Osteoblast (primary cell): ENCODE measurements around a stretch of chr2.

- CAGE, long polyA plus RNA, result no peak
- RRBS, result no CpG with 5 or more reads among the region's 7 CpGs
Measured at GRCh38 chr2:216078491-216079242, 2.9 kb downstream of the PECR start.

DNA sequence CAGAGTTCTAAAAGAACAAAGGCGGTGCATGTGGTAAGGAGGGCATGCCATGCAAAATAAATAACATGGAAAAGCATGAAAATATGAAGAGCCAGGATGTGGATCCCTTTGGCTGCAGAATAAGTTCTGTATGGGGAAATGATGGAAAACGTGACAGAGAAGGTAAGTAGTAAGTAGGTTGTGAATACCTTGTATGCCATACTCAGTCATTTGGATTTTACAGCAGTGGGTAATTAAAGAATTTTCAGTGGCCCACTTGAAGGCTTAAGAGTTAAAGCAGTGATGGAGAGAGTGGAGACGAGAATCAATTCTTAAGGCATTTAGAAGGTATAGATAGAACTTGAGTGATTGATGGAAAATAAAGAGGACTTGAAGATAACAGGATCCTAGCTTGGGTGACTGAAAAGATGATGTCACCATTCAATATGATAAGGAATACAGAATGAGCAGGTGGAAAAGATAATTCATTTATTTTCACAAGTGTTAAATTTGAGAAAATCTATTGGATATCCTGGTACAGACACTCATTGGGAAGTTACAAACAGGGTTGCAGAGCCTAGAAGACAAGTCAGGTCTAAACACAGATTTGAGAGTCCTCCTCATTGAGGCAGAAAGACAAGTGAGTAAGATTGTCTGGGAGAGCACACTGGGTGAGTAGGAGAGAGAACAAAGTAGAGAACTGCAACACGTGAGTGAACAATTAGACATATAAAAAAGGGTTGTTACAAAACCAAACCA is 35.2 kb downstream of the XRCC5 start:
- CAGE, long polyA plus RNA, result no peak
- RRBS, result no CpG with 5 or more reads among the region's 4 CpGs

GRCh38 chr2:216372709-216373362 is 553 bp upstream of the MARCHF4 start:
- CAGE, long polyA plus RNA, result no peak
- RRBS, result no CpG with 5 or more reads among the region's 6 CpGs

DNA sequence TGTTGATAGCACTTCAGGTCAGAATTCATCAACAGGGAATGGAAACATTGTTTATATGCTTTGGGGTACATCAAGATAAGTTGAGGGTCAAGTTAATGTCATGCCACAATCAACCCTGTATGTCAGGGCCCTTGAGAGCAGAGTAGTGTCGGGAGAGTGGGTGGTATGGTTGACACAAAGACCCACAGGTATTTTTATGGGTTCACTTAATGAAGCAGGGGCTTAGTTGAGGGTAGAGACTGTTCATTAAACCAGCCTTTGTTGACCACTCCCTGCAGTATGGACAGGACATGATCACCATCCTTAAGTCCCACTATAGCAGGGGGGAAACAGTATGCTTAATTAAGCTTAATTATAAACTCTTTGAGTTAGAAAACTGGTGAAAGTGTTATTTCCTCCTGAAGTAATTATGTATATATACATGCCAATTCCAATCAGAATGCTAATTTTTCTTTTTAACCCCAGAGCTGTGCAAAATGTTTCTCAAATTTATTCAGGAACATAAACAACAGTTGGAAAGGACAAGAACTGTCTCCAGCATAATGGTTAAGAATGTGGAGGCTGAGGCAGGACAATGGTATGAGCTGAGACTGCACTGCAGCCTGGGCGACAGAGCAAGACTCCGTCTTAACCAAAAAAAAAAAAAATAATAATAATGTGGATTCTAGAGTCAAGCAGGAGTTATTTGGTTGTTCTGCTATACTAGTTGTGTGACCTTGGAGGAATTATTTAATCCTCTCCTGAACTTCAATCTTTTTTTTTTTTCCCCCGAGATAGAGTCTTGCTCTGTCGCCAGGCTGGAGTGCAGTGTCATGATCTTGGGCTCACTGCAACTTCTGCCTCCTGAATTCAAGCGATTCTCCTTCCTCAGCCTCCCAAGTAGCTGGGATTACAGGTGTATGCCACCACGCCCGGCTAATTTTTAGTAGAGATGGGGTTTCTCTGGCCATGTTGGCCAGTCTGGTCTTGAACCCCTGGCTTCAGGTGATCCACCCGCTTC is 6.0 kb downstream of the RPL37A start:
- CAGE, long polyA plus RNA, result no peak
- RRBS, result no CpG with 5 or more reads among the region's 9 CpGs

GRCh38 chr2:216606468-216607105 is 26.6 kb upstream of the IGFBP2 start:
- CAGE, long polyA plus RNA, result no peak
- RRBS, result no CpG with 5 or more reads among the region's 16 CpGs

DNA sequence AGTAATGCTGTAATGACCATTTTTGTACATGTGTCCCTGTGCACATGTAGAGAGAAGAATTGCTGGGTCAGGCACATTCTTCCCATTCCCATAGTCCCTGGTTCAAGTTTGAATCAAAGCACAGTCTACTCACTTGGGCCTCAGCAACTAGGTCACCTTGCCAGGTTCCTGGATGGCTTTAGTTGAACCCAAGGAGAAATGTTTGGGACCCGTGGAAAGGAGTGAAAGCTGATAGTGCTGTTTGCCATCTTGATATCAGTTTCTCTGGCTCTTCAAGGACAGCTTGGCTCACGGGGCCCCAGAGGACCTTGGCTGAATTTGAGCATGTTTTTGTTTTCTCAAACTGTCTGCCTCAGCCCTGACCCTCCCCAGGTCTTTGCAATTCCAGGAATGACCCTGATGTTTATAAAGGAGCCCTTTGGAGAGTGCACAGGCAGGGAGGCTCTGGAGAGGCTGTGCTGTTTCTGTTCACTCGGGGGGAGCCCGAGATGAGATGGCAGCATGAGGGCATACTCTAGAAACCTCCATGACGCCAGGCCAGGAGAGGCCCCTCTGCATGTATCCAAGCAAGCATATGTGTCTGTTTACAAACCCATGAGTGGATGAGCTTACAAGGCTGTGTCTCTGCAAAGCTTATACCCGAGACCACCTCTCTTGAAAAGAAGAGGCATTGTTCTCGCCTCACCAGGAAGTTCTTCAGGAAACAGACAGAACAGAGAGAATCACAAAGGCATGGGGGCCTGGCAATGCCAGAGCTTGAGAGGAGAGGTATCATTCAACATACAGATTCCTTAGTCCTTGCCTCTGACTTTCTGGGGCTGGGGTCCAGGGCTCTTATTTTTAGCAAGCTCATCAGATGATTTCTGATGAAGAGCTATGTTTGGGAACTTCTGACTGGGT is 16.4 kb downstream of the IGFBP2 start:
- CAGE, long polyA plus RNA, result no peak
- RRBS, result no CpG with 5 or more reads among the region's 7 CpGs

DNA sequence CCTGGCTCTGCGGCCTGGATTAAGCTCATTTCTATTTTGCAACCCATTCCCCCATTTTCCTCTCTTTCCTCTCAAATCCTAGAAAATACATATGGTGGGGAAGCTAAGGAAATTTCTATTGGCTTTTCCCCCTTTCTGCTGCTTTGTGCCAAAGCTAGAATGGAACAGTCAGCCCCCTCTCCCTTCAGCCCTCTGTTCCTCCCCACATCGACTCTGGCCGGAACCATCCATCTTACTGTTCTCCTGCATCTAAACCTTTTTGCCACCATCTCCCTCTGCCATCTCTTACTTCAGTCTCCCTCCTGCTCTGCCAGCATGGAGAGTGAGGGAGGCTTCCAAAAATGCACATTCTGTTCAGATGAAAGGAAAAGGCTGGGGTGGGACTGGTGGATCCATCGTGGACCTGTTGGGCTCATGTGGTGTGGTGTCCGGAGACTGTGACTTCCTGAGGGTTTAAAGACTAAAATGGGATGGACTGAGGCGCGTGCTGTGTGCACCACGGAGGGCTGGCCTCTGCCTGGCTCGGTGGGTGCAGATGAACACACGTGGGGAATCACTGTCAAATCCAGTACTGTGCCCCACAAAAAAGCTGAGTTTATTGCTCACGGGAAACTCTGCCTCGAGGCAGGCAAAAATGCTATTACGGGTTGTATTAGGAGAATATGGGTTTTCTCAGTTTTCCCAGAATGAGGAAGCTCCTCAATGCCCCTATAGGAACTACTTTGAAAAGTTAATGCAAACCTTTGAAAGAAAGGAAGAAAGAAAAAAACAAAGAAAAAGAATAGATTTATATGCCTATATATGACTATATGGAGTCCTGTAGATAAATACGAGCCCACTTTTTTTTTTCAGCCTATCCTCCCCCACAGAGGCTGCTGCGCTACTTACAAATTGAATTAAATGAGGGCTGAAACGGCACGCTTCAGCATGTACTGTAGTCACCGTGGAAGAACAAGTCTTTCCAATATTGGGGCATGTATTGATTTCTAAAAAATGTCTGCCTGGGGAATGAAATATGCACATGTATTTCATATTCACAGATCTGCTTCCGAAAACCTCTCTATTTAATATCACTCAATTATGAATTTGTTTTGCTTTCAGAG is 20.0 kb downstream of the IGFBP5 start:
- CAGE, long polyA plus RNA, result no peak
- RRBS, result no CpG with 5 or more reads among the region's 19 CpGs

DNA sequence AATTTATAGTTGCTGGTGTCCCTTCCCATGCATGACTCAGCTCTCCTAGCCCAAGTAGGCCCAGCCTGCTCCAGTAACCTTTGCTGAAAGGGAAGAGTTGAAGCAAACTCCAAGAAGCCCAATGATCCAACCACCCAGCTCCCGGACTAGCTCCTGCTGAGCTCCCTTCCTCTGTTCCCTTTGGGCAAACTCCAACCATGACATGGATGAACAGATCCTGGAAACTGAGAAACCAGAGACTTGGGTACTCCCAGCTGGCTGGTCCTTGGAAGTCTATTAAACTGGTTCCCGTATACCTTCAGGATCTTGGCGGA is 59.6 kb downstream of the TNP1 start:
- CAGE, long polyA plus RNA, result no peak
- RRBS, result no CpG with 5 or more reads among the region's 3 CpGs

- CAGE, long polyA plus RNA, result no peak
- RRBS, result no CpG with 5 or more reads among the region's 7 CpGs
Measured at GRCh38 chr2:217074715-217075386, 215.0 kb upstream of the TNP1 start.

DNA sequence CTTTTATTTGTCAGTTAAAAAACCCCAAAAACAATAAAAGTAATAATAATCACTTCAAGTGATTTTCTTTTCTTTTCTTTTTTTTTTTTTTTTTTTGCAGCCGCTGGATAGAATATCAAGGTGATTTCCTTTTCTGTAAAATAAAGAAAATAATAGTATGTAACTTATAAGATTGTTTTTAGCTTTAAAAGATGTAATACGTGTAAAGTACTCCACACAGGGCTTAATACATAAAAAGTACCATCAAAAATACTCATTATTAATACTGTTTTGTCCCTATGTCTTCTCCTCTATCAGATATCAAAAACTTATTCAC is 314.5 kb upstream of the TNP1 start:
- CAGE, long polyA plus RNA, result no peak
- RRBS, result no CpG with 5 or more reads among the region's 2 CpGs

DNA sequence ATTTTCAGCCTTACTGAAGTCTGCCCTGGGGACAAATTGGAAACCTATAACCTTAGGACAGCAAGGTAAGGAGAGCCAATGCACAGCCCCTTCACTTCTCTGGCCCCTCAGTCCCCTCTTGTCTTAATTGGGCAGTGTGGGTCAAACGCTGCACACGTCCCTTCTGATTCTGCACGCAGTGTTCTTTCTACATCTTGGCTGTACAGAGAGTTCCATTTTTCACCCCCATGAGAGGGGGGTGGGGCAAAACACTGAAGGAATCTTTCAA is 389.9 kb upstream of the TNP1 start:
- CAGE, long polyA plus RNA, result no peak
- RRBS, result no CpG with 5 or more reads among the region's 3 CpGs

GRCh38 chr2:217356673-217357217 is 496.9 kb upstream of the TNP1 start:
- CAGE, long polyA plus RNA, result no peak
- RRBS, result 19% methylated on average over 2 of the region's 7 CpGs

GRCh38 chr2:217412395-217412597 is 552.4 kb upstream of the TNP1 start:
- CAGE, long polyA plus RNA, result no peak

DNA sequence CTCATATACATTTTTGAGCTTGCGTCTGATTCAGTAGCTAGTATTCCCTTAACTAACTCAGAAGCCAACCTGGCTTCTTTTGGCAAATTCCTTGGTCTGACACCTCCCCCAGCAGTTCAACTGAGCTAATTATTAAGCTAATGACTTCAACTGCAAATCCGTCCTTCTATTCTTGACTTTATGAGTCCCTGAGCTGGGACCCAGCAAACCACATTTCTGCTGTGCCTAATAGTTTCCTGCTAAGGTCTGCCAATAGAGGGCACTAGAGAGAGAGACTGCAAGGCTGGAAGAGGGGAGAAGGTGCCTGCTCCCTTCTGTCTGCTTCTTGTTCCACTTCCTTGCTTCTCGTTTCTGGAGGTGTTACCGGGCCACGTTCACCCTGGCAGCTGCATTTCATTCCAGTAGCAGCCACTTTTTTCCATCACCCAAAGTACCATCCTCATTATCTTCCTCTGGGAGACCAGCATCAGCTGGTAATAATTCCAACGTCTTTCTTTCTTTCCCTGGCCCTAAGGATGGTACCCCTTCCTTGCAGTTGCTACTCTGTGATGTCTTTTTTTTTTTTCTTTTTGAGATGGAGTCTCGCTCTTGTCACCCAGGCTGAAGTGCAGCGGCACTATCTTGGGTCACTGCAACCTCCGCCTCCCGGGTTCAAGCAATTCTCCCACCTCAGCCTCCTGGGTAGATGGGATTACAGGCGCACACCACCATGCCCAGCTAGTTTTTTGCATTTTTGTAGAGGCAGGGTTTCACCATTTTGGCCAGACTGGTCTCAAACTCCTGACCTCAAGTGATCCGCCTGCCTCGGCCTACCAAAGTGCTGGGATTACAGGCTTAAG is 351.9 kb downstream of the TNS1 start:
- CAGE, long polyA plus RNA, result no peak
- RRBS, result no CpG with 5 or more reads among the region's 13 CpGs

DNA sequence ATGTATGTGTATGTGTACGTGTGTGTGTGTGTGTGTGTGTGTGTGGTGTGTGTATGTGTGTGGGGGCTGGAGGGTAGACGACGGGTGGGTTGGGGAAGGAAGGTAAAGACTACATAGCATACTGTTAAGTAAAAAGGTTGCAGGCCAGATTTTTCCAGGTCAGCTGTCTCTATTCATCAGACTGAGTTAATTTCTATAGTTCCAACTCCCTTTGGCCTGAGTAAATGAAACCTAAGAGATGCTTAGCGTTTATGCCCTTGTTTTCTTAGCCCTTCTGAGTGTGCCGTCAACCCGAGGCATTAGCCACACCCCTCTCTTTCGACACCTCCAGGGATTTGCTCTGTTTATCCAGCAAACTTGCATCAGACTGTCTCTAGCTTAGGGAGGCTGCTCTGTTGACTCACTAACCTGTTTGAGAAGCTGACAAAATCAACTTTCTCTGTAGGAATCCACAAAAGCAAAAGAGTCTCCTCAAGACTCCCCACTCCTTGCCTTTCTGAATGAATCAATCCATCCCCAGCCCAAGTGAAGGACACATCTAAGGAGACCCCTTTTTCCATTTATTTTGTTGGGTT is 317.6 kb downstream of the TNS1 start:
- CAGE, long polyA plus RNA, result no peak
- RRBS, result no CpG with 5 or more reads among the region's 7 CpGs

DNA sequence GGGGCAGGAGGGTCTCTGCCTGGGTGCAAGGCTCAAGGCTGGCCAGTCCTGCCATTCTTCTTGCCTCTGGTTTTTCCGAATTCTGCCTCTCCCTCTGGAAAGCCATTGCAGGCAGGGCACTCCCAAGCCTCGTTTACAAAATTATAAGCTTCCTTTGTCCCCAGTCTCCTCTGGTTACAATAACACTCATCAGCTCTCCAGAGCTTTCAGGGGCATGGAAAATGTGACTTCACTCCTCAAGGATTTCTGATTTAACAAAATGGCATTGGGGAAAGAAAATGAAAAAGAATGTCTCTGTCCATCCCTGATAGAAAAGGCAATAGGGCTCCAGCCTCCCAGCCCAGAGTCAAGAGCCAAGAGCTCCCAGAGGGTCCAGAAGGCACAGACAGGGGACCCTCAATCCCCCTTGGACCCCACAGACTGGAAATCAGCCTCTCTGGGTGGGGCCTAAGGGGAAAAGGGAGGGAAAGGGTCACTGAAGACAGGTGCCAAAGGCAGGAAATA is 249.0 kb downstream of the TNS1 start:
- CAGE, long polyA plus RNA, result no peak
- RRBS, result no CpG with 5 or more reads among the region's 2 CpGs

GRCh38 chr2:217798773-217799630 is 203.8 kb downstream of the TNS1 start:
- CAGE, long polyA plus RNA, result no peak
- RRBS, result 77% methylated on average over 4 of the region's 14 CpGs

DNA sequence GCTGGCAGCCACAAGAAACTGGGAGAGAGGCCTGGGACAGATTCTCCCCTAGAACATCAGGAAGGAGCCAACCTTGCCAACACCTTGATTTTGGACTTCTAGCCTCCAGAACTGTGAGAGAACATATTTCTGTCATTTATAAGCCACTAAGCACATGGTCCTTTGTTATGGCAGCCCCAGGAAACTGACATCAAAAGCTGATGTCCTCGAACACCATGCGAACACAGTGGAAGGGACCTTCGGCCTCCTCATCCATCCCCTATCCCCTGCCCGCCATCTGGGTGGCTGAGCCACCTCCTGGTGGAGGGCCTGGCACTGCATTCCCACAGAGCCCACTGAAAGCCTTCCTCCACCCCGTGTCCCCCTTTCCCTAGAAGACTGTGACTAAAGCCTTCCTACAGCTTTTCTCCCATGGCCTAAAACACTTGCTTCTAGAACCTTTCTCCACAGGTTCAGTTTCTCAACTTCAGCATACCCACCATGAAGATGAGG is 187.5 kb downstream of the TNS1 start:
- CAGE, long polyA plus RNA, result no peak
- RRBS, result no CpG with 5 or more reads among the region's 5 CpGs

GRCh38 chr2:217828469-217828977 is 174.3 kb downstream of the TNS1 start:
- CAGE, long polyA plus RNA, result no peak
- RRBS, result no CpG with 5 or more reads among the region's 9 CpGs

DNA sequence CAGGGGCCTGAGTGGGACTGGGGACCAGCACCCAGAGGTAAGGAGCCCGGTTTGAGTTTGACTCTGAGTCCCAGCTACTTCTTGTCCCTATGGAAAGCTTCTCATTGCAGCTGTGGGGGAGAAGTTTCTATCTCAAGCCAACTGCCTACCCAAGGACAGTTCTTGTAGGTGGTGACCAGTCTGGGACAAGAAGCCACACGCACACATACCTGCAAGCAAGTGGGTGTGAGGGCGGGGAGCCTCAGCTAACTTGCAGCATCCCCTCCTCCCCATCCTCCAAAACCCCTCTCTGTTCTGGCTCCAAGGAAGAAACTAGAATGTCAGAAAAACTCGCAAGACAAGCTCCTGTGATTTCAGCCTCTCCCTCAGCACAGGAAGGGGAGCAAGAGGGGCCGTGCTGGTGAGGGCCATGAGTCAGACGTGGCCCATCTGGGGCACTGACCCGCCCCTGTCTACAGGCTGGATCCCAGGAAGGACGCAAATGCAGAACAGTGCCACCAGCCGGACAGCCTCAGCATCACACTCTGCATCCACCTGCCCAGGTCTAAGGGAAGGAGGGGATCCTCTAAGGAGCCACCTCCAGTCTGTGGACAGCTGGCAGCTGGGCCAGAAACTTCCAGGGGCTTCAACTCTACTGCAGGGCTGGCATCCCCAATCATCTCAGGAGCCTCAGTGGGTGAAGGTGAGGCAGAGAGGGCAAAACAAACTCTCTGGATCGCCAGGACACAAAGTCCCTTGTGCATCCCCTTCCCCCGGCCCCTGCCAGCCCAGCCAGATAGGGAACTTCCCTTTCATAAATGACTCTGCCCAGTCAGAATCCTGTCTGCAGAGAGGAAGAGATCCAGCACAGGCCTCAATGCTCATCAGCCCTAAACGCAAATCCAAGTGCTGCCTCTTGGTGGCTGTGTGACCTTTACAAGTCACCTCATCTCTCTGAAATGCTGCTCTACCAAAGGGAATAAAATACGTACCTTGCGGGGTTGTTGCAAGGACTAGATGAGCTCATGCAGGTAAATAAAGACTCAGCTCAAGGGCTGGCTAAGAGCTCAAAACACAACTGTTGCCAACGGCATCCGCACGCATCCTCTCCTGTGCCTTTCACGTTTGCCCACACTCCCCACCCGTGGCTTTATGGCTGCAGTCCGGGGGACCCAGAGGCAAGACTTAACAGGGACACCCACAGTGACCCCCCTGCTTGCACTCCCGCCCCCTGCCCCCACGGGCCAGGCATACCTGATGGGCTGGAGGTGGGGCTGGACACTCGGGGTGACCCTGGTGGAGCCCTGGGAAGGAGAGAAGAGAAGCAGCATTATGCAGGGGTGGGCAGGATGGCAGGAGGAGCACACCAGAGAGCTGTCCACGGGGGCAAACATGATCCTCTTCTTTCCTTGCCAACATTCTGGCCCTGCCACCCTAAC is 103.1 kb downstream of the TNS1 start:
- CAGE, long polyA plus RNA, result no peak
- RRBS, result no CpG with 5 or more reads among the region's 24 CpGs